A172 (cell line): ENCODE measurements around a stretch of chr3.

DNA sequence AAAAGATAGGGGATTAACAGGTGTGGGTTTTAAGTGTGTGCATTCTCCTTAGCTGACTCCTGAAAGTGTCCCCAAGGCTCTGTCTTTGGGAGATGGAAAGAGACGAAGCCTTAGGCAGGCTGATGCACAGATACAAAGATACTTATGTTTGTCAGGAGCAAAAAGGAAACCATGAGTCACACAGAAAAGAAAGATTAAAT is 23.8 kb upstream of the ABI3BP start:
- RAMPAGE, long total RNA, result no peak

DNA sequence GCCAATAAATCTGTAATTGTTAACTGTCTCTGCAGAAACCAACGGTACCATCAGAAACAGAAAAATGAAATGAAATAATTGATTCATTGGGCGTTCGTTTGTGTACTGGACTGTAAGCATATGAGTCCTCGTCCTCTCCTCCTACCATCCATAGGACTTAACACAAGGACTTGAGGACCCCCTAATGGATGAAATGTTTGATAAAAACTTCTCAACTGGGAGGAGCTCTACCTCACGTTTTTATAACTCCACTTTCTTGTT is 965 bp downstream of the SENP7 start:
- RAMPAGE, long total RNA, result no peak

- RAMPAGE, long total RNA, result no peak
Observed at GRCh38 chr3:101827014-101828354, 21.8 kb upstream of the NFKBIZ start.

DNA sequence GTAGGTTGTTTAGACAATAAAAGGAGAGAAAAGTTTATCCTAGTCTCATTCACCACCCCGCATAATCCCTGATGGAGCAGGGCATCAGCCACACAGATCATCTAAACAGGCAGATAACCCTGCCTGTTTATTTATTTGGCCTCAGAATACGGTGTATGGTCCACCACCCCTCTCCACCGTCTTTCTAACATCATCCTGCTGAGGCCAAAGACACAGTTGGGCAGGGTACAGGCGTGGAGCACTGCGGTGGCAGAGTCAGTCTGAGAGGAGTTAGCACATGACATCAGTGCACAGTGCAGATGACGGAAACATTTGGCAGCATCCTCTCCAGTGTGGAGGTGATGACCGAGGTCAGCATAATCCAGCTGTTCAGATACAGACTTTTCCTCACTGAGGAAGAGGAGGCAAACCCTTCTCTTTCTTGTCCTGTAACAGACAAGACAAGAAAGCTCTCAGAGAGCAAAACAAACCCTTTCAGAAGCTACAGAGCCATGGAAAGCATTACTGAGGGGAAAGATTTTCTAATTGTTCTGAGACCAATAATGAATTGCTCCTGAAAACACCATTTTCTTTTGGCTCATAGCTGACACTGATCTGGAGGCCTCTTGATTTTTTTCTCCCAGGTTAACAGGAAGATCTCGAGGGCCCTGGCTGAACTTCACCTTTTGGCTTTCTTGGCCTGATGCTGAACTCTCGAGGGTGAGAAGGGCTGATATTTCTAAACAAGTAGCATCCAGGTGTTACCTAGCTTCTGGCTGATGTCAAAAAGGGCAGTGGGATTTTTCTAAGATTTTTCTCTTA is 20.1 kb upstream of the NFKBIZ start:
- RAMPAGE, long total RNA, result no peak

DNA sequence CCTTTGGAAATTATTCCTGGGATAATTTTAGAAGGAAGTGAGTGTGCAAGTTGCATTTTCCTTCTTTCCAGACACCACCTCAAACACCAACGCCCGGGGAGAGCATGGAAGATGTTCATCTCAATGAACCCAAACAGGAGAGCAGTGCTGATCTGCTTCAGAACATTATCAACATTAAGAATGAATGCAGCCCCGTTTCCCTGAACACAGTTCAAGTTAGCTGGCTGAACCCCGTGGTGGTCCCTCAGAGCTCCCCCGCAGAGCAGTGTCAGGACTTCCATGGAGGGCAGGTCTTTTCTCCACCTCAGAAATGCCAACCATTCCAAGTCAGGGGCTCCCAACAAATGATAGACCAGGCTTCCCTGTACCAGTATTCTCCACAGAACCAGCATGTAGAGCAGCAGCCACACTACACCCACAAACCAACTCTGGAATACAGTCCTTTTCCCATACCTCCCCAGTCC is 3.7 kb downstream of the NFKBIZ start:
- RAMPAGE, long total RNA, result no peak

- RAMPAGE, long total RNA, result no peak
Observed at GRCh38 chr3:101868284-101869228, 19.2 kb downstream of the NFKBIZ start.

- RAMPAGE, long total RNA, result no peak
Observed at GRCh38 chr3:101941138-101941735, 91.9 kb downstream of the NFKBIZ start.

- RAMPAGE, long total RNA, result no peak
Observed at GRCh38 chr3:101942305-101942661, 93.0 kb downstream of the NFKBIZ start.

- RAMPAGE, long total RNA, result no peak
Observed at GRCh38 chr3:102113584-102114111, 264.3 kb downstream of the NFKBIZ start.

- RAMPAGE, long total RNA, result no peak
Observed at GRCh38 chr3:102179252-102179967, 255.4 kb upstream of the ZPLD1 start.

GRCh38 chr3:102673675-102674179 is 238.9 kb downstream of the ZPLD1 start:
- RAMPAGE, long total RNA, result no peak

DNA sequence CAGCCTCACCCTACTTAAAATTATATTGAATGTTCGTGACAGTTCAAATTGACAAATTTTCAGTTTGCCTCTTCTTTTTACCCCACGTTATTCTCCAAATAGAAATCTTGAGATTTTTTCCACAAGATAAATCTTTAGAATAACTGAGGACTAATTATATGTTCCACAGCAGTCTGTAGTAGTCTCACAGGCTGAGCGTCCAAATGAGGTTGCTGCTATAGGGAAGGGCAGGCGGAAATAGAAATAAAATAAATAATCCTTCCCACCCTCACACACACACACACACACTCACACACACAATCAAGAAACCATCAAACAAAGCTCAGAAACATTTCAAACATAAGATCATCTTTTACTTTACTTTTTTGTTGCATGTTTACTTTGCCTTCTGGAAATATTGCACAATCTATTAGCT is 20.3 kb downstream of the ALCAM start:
- RAMPAGE, long total RNA, result no peak

- RAMPAGE, long total RNA, result no peak
Observed at GRCh38 chr3:105450355-105451498, 84.0 kb downstream of the ALCAM start.

DNA sequence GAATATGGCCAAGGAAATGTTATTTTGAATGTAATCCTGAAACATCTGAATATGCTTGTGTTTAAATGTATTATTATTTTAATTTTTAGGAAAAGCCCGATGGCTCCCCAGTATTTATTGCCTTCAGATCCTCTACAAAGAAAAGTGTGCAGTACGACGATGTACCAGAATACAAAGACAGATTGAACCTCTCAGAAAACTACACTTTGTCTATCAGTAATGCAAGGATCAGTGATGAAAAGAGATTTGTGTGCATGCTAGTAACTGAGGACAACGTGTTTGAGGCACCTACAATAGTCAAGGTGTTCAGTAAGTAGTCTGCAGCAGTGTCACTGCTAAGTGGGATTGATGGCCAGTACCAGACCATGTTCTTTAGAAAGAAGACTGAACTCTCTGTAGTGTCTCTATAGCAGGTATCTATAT is 157.5 kb downstream of the ALCAM start:
- RAMPAGE, long total RNA, result no peak

DNA sequence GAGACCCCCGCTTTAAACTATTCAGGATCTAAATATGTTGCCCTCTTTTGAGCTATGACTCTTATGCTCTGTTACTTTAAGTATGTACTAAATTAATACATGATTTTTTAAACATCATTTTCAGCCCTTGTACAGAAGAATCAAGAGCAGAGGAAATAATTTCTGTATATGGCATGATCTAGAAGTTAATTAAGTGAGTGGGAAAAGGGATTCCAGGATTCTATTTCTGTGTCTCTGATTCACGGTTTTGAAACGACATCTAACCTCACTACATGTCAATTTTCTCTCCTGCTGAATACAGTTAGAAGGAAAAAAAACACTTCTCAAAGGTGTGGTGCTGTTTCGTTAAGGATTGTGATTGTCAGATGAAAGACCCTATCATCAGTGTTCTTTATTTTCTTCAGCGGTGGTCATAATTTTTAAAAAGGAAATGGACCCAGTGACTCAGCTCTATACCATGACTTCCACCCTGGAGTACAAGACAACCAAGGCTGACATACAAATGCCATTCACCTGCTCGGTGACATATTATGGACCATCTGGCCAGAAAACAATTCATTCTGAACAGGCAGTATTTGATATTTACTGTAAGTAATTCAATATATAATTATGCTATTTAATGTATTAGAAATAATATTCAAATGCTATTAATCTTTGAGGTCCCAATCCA is 167.7 kb downstream of the ALCAM start:
- RAMPAGE, long total RNA, result no peak

GRCh38 chr3:105547172-105547764 is 180.6 kb downstream of the ALCAM start:
- RAMPAGE, long total RNA, result no peak

- RAMPAGE, long total RNA, result no peak
Observed at GRCh38 chr3:105798736-105799061, 70.1 kb downstream of the CBLB start.

DNA sequence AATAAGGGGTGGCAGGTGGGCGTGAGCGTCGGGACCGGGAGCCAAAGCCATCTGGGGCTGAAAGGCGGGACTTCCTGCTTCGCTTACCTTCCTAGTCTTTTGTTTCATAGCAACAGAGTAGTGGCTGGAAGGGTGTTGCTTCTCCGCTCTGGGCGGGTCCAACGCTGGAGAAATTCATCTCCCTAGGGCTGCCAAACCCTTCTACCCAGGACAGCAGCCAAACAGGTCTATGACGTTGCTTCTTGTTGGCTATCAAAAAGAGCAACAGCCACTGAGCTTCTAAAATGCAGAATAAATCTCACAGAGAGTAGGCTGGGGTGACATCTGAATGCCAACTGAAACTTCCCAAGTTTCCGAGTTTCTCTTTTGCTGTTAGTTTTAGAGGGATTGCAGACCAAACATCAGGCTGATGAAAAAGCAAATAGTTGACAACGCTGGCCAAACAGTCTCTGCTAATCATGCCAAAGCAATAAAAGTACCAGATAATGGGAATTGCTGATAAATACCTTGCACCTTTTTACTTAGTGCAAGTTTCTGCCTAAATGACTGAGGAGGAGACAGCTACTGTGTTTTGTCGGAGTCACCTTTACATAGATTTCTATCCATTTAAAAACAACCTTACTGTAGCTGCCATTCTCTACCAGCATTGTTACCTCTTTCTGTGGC is 659 bp upstream of the CBLB start:
- RAMPAGE, long total RNA, result no peak

GRCh38 chr3:107264831-107265404 is 112.3 kb upstream of the CCDC54 start:
- RAMPAGE, long total RNA, result no peak

DNA sequence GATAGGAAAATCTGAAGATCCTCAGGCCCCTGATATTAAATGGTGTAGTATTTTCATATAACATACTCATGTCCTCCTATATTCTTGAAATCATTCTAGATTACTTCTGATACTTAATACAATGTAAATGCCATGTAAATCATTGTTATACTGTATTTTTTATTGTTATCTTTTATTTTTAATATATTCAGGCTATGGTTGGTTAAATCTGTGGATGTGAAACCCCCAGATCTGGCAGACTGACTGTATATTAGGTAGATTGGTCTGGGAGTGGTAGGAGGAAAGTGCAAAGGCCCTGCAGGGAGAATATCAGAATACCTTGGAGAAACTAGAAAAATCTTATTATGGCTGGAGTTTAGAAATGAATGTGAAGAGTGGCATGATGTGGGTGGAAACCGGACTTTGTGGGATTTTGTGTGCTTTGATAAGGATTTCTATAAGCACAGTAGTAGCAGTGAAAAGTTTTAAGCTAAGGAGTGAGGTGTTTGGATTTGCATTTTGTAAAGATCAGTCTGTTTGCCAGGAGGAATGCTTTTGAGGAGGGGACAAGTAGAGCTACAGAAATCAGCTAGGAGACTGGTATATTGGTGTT is 91.9 kb downstream of the BBX start:
- RAMPAGE, long total RNA, result no peak